HCT116 (cell line): ENCODE data around the genes RBCK1 and C20orf202.

DNA sequence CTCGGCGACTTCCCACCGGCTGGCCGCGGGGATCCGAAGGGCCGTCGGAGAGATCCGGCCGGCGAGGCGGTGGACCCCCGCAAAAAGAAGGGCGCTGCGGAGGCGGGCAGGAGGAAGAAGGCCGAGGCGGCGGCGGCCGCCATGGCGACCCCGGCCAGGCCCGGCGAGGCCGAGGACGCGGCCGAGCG lies 366 bp downstream of the ZCCHC3 start:
- RRBS, result under 1% methylated on average over 19 of the region's 30 CpGs

GRCh38 chr20:309512-310221 lies 12.3 kb downstream of the ZCCHC3 start:
- RRBS, result no CpG with 5 or more reads among the region's 18 CpGs

GRCh38 chr20:407999-409042 lies at the start of gene RBCK1:
Gene RBCK1, plus strand, starts transcription at chr20:408299.
- RRBS, result 1% methylated on average over 45 of the region's 82 CpGs

DNA sequence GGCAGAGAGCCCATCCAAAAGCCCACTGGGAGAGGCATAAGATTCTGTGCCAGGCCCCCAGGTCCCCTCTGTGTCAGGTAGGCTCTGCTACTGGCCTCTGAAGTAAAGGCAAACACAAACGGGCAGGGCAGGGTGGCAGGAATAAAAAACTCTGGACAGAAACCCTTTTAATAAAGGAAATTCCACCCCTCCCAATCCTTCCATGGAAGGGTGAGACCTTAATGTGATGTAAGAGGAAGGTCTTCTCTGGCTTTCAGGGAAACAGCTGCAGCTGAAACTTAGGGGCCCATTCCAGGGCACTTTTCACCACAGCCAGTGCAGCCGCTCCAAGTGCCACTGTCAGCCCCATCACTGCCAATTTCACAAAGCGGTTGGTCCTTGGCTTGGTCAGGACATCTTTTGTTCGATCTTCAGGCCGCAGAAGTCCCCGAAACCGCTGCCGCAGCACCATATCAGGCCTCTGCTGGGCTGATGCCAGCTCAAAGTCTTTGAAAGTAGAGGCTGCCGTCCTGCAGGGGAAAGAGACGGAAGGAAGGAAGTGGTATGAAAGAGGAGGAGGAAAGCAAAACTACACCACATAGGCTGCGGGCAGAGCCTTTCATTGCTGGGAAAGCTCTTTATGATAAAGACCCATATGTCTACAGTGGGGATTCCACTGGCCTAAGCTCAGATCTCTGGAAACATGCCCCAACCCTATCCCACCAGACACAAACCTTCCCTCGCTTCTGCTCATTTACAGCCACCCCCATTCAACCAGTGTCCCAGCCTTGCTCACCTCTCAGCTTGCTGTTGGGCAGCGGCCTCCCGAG lies 23.8 kb downstream of the TBC1D20 start:
- RRBS, result no CpG with 5 or more reads among the region's 14 CpGs

DNA sequence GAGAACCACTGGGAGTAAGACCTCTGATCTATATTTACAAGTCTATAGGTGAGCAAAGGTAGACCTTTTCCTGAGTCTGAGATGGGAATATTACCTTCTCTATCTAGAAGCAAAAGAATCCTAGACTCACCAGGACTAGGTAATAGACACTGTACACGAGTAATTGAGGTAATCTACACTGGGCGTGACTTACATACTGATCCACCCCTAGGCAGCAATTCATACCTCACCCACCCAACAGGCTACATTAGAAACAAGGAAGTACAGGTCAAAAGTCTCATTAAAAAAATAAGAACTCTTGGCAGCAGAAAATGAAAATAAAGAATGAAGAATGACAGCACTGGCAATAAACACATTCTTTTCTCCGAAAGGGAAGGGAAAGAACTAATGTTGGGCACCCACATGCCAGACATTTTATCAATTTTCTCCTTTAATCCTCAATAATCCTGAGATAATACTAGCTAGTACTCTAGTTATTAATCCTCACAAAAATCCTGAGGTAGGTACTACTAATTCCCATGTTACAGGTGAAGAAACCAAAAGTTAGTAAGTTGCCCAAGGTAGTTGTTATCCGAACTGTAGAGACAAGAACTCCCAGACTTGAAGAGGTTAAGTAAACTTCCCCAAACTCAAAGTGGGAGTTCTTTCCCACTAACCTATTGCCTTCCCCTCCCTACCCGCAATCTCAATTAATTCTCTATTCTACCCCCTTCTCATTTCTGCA lies 7.5 kb downstream of the CSNK2A1 start:
- RRBS, result no CpG with 5 or more reads among the region's 5 CpGs

DNA sequence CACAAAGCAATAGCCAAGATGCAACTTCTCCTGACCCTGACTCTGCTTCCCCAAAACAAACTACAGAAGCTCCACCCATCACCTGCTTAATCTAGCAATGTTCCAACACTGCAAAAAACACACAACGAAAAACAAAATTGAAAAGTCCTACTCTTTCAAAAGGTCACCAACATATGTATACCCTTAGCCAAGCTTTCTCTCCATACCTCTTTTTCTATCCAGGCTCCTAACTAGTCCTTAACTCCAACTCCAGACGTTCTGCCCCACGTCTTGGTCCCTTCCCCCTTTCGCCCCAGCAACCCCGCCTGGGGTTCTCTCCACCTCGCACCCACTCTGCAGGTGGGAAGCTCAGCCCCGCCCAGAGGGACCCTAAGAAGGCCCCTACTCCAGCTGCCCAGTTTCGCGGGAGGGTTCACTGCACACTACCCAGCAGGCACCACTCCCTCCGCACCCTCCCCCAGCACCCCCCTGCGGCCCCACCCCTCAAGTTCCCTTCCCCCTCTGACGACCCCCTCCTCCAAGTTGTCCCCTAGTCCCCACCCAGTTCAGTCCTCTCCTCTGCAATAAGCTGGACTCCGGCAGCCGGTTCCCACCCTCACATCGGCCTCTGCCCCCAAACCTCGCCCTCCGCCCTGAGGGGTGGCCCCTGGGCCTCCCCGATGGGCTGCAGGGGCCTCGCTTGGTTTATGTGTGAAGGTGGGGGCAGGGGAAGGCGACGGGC lies 582 bp downstream of the CSNK2A1 start:
- RRBS, result no CpG with 5 or more reads among the region's 21 CpGs

DNA sequence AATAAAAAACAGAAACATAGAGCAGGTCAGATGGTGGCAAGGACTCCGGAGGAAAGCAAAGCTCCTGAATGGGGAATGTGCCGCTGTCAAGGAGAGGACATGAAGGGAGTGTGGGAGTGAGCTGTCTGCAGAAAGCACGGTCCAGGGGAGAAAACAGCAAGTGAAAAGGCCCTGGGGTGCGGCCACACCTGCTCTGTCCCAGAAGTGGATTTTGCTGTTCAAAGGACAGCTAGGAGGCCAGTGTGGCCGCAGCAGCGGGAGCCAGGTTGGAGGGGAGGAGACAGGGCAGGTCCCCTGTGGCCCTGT lies 4.4 kb upstream of the SLC52A3 start:
- RRBS, result no CpG with 5 or more reads among the region's 6 CpGs

DNA sequence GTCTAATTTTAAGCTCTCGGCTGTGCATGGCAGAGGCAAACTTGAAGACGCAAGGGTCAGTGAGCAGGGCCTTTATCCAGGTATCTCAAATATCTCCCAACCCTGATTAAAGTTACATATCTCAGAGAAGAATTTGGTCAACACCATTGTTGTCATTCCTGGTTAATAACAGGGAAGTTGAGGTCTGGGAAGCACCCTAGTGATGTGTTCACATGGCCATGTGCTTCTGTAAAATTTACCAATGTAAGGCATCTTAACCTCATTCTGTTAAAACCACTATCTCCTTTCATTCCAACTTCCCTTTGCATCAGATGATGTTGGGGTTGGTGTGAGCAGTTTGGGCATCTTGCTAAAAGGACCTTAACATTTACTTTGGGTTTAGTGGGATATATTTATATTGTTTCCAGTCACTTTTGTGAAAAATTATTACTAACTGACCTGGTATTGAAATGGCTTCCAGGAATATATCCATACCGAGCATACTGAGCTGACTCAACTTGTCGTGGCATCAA lies 3.9 kb upstream of the FAM110A start:
- RRBS, result no CpG with 5 or more reads among the region's 4 CpGs

GRCh38 chr20:881413-881789 lies 34.7 kb downstream of the ANGPT4 start:
- RRBS, result no CpG with 5 or more reads among the region's 6 CpGs

DNA sequence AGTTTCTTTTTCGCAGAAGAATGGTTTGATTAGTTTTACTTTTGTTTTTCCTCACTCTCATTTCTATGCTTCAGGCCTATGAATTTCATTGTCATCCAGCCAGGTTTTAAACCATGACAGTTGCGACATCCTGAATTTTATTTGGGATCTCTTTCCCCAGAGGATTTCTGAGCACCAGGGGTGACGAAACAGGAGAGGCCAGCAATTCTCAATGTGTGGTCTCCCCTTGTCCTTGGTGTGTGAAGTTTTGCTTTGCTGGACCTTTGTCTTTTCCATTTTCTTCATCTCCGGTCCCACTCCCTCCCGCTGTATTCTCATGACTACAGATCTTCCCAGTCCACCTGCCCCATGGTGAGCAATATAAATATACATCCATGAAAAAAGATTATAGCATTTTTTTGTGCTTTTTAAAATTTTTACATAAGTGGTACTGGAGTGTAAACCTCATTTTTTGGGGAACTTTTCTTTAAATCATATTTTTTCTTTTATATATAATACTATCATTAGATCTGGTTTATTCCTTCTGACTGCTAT lies 4.7 kb downstream of the PSMF1 start:
- RRBS, result no CpG with 5 or more reads among the region's 5 CpGs

DNA sequence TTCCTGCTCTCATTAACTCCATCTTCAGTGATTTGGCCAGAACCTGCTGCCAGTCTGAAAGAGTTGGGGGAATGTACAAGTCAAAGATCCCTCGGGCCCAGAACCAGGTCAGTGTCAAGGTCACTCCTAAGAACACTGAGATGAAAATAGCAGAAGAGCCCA lies at the start of gene C20orf202:
Gene C20orf202 (plus strand): TSS at position 9 of the 162 bp plus-strand sequence.
- RRBS, result no CpG with 5 or more reads among the region's 1 CpG

DNA sequence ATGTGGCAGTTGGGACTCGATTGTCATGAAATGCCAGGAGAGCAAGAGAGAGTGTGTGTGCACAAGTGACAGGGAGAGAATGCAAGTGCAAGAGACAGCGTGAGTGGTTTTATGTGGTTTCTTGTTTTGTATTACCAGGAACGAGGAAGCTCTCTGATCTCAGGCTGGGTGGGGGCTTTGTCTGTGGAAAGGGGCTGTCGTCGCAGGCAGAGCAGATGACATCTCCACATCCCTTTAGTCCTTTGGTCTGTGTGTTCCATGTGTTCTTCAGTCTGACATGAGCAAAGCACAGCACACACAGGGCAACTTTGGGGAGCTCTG lies 20.5 kb downstream of the SNPH start:
- RRBS, result no CpG with 5 or more reads among the region's 5 CpGs

DNA sequence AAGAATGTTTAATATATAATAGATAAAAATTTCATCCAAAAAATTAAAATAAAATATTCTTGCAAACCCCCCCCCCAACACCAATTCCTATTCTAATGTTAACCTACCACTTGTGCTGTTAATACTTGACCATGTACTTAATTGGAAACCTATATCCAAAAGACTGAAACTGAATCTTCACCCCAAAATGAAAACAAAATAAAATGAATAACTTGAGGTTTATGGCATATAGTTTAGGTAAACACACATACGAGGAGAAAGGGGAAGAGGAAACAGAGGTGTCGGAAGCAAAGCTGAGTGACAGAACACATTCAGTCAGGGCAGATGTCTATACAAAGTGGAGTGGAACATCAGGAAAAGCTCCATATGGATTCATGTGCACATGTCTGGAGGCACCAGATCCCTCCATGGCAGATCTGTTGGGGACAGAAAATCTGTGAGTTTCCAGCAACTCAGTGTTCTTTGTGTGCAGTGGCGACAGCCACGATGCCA lies 23.2 kb downstream of the FKBP1A start:
- RRBS, result no CpG with 5 or more reads among the region's 4 CpGs

GRCh38 chr20:1382493-1382935 lies 10.3 kb downstream of the FKBP1A start:
- RRBS, result no CpG with 5 or more reads among the region's 5 CpGs

DNA sequence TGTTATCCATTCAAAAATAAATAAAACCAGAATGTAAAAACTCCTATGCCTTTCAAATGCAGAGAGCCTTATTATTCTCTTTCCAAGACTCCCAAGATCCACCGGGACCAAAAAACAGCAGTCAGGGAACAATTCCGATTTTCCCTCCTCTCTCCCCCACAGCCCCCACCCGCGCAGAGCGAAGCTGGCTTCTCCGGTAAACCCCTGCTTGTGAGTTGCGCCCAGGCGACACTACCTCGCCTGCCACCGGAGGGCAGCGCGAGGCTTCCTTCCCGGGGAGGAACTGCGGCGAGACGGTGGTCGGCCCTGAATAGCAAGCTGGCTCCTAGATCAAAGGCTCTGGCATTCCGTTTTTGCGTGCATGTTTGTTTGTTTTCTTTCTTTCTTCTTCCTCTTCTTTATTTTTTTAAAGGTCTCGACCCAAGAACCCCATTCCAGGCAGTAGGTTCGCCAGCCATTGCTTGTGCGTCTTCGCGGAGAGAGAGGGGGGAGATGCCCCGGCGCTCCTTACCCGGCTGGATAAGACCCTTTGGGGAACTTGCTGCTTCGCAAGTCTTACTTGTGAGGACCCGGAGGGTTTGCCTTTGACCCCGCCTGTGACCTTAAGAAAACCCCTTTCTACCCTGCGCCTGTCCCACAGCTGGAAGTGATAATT lies 92.8 kb upstream of the SIRPA start:
- RRBS, result 3% methylated on average over 10 of the region's 31 CpGs

- RRBS, result no CpG with 5 or more reads among the region's 9 CpGs
Observed at GRCh38 chr20:1830161-1830722, 65.0 kb upstream of the SIRPA start.

GRCh38 chr20:1839824-1840529 lies 55.2 kb upstream of the SIRPA start:
- RRBS, result no CpG with 5 or more reads among the region's 14 CpGs

- RRBS, result 80% methylated on average over 3 of the region's 25 CpGs
Observed at GRCh38 chr20:1911956-1913012, 17.1 kb downstream of the SIRPA start.

- RRBS, result no CpG with 5 or more reads among the region's 7 CpGs
Observed at GRCh38 chr20:2132343-2133068, 30.9 kb downstream of the STK35 start.

- RRBS, result no CpG with 5 or more reads among the region's 7 CpGs
Observed at GRCh38 chr20:2301001-2301735, 5.4 kb downstream of the TGM3 start.